Neural cell (in vitro differentiated cells): ENCODE results near the gene LGALS4.

DNA sequence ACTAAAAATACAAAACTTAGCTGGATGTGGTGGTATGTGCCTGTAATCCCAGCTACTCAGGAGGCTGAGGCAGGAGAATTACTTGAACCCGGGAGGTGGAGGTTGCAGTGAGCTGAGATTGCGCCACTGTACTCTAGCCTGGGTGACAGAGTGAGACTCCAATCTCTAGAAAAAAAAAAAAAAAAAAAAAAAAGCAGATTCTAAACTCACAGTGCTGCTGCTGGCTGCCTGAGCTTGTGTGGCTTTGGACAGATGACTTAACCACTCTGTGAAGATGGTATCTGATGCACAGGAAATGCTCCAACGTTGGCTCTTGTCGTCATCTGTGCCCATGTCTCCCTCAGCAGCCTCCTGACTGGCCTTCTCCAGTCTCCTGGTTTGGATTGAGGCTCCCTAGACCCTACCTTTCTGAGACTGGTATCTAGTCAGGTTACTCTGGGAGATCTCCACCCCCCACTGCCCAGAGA, 33.5 kb downstream of the ACTN4 start:
- RAMPAGE, long total RNA: no peak

- RAMPAGE, long total RNA: no peak
Observed at GRCh38 chr19:38682006-38682805, 34.8 kb downstream of the ACTN4 start.

- RAMPAGE, long total RNA: no peak
Observed at GRCh38 chr19:38684092-38684859, 36.8 kb downstream of the ACTN4 start.

- RAMPAGE, long total RNA: no peak
Observed at GRCh38 chr19:38685713-38686612, 38.5 kb downstream of the ACTN4 start.

DNA sequence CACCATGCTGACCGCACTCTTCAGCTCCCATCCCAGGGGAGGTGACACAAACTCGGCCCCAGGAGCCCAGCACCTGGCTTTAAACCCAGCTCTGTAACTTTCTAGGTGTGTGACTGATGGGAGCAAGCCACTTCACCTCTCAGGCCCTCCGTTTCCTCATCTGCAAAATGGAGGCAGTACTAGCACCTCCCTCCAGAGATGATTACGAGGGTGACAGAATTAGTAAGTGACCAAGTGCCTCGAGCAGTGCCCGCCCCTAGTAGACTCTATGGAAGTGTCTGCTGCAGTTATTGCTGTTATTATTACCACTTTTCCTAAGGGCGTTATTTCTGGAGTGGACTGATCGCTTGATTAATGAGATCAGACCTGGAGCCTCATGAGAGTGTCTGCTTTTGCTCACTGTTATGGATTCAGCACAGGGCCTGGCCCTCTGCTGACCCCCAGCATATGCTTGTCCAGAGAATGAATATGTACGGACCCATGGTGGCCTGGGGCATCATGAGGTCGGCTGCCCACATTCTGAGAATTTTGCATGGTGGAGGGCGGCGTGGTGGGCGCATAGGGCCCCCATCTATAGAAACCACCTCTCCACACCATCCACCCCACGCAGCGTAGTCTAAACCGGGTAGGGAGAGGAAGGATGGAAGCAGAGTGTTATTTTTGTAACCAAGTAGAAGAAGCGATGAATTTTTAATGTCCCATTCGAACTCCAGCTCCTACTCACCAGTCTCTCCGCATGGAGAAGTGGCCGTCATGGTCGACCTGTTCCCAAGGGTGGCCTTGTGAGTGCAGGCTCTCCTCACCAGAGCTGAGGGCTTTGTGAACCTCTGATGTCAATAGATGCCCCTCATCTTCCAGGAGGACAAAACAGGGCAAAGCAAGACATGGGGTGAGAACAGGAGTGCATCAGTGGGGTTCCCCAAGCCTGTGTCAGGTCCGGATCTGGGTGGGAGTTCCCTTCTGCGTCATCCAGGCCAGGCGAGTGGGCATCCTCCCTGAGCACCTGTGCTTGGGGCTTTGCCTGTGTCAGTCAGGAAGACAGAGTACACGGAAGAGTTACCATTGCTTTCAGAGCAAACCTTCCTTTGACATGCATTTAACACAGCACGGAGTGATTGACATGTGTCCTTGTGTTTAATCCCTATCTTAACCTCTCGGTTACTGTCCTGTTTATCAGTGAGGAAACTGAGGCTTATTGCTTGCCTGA, 48.0 kb downstream of the CAPN12 start:
- RAMPAGE, long total RNA: no peak

- RAMPAGE, long total RNA: no peak
Observed at GRCh38 chr19:38715532-38716011, 28.7 kb downstream of the CAPN12 start.

DNA sequence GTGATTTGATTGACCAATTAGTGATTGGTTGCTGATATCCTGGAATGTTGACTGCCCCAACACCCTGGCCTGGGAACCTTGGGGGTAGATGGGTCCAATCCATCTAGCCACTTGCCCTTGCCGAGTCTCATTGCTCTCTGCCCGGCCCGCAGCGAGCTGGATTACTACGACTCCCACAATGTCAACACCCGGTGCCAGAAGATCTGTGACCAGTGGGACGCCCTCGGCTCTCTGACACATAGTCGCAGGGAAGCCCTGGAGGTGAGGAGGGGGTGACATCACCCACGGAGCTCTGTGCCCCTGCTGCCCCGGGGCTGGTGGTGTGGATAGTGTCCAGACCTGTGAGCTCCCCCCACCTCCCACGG, 20.8 kb downstream of the CAPN12 start:
- RAMPAGE, long total RNA: no peak

DNA sequence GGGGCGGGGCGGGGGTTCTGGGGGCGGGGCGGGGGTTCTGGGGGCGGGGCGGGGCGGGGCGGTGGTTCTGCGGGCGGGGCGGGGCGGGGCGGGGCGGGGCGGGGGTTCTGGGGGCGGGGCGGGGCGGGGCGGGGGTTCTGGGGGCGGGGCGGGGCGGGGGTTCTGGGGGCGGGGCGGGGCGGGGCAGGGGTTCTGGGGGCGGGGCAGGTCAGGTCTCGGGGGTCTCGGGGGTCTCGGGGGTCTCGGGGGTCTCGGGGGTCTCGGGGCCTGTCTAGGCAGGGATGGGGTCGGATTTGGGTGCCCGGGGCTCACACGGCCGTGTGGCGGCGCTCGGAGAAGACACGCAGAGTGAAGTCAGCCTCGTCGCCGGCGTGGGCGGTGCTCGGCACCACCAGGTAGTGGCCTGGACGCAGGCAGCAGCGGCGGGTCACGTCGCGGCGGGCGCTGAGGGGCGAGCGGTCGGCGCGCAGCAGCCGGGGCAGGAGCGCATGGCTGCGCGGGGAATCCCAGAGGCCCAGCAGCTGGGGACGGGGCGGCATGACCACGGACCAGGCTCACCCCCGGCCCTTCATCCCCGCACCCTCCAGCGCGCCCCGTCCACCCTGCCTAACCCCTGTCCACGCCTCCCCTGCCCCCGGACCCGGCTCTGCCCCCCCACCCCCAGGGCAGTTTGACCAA, 8.3 kb downstream of the CAPN12 start:
- RAMPAGE, long total RNA: no peak

DNA sequence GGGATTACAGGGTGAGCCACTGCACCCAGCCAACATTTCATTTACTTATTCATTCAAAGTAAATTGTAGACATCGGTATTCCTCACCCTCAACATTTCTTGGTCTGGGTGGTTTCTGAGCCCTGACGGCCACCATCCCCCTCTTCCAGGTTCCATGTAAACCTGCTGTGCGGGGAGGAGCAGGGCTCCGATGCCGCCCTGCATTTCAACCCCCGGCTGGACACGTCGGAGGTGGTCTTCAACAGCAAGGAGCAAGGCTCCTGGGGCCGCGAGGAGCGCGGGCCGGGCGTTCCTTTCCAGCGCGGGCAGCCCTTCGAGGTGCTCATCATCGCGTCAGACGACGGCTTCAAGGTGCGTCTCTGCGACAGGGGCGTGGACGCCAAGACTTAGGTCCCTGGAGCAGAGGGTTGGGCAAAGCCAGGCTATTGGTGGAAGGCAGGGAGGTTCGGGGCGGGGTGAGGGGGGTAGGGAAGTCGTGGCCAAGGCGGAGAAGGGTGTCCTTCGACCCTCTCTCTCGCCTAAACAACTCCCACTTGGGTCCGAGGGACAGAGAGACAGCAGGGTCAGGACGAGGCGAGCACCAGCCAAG, 1.6 kb downstream of the LGALS7B start:
- RAMPAGE, long total RNA: no peak

DNA sequence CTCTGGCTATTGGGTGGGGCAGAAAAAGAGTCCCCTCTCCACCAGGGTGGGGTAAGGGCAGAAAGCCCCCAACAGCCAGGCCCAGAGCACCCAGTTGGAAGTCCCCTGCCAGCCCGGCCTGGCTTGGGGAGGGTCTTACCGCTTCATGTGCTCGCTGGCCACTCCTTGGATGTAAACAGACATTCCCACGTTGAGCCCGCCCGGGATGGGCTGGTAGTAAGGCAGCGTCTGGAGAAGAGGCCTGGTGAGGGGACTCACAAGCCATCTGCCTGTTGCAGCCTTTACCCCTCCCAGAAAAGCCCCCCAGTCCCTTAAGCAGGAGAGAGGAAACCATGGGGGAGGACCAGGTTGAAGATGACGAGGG, 471 bp downstream of the LGALS4 start:
- RAMPAGE, long total RNA: no peak

DNA sequence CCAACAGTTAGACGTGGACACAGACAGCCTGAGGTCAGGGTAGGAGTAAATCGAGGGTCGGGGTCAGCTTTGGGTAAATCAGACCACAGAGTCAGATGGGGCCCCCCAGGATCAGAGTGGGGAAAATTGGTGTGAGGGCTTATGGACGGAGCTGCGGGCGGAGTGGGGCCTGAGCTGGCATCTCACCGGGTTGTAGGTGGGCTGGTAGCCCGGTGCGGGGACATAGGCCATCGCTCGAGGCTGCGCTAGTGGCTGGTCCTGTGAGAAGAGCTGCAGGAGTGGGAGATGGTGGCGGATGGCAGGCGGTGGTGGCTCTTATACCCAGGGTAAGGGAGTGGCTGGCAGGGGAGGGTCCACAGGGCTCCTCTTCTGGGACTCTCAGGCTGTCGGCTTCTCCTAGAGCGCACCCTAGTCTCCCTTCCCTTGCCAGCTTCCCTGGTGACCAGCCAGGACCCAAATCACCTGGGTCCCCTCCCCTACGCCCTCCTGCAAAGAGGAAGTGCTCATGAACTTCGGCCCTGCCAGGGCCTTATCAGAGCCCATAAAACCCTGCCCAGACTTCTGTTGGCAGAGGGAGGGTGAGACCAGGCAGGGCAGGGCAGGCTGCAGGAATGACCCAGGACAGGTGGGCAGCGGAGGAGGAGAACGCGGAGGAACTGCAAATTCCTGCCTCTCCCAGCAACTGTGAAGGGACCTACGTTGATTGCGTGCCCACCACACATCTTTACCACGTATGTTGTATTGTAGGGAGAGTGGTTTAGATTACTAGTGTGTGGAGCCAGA, at the start of gene LGALS4:
LGALS4 (minus strand) TSS at position 290 of the 783 bp plus-strand sequence.
- RAMPAGE, long total RNA: no peak

DNA sequence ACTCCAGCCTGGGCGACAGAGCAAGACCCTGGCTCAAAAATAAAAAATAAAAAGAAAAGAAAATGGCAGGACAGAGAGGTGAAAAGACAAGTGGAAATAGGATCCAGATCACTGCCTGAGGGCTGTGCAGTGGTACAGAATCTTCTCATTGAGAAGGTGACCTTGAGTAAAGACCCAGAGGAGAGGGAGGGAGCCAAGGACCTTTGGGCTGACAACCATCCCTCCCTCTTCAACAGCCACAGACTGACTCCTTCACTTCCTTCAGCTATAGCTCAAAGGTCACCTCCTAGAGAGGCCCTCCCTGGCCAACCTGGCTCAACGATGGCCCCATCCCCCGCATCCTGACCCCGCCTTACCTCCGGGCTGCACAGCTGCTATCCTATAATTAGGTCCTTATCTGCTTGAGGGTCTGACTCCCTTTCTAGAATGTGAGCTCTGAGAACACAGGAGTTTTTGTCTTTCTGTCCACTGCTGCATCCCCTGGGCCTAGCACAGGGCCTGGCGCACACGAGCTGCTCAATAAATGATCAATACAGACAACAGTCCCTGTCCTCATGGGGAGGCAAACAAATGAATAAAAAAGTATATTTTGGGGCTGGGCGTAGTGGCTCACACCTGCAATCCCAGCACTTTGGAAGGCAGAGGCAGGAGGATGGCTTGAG, 6.5 kb upstream of the LGALS4 start:
- RAMPAGE, long total RNA: no peak

- RAMPAGE, long total RNA: no peak
Observed at GRCh38 chr19:38837487-38838250, 6.1 kb upstream of the ECH1 start.

GRCh38 chr19:38839246-38840558, 8.1 kb upstream of the ECH1 start:
- RAMPAGE, long total RNA: no peak

- RAMPAGE, long total RNA: no peak
Observed at GRCh38 chr19:38851697-38852214, 2.0 kb upstream of the HNRNPL start.

DNA sequence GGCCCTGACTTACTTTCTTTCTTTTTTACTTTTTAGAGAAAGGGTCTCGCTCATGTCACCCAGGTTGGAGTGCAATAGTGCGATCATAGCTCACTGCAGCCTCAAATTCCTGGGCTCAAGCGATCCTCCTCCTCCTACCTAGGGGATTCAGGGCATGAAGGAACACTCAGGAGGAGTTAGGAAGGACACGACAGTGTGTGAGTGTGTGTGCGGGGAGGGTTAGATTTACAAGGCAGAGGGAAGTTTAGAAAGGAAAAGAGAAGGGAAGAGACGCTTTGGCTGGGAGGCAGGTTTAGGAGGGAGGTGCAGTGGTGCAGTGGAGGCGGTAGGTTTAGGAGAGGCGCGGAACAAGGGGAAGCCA, 657 bp downstream of the SIRT2 start:
- RAMPAGE, long total RNA: no peak

DNA sequence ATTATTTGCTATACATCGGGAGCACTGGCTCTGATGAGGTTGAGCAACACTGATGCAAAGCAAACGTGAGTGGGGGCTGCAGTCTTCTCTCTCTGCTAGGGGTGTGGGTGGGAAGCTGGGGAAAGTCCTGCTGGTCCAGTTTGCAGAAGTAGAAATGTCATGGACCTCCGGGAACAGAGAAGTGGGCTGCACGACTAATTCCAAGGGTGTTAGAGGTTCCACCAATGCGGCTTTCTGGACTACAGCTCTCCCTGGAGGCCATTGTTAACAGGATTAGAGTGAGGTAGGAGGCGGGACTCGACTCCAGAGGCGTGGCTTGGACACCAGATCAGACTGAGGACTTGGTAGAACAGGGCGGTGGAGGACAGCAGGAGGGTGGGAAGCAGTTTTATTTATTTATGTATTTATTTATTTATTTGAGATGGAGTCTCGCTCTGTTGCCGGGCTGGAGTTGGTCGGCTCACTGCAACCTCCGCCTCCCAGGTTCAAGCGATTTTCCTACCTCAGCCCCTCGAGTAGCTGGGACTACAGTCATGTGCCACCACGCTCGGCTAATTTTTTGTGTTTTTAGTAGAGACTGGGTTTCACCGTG, 5.9 kb upstream of the FBXO27 start:
- RAMPAGE, long total RNA: no peak

- RAMPAGE, long total RNA: no peak
Observed at GRCh38 chr19:39123997-39124601, 1.5 kb upstream of the PAK4 start.

DNA sequence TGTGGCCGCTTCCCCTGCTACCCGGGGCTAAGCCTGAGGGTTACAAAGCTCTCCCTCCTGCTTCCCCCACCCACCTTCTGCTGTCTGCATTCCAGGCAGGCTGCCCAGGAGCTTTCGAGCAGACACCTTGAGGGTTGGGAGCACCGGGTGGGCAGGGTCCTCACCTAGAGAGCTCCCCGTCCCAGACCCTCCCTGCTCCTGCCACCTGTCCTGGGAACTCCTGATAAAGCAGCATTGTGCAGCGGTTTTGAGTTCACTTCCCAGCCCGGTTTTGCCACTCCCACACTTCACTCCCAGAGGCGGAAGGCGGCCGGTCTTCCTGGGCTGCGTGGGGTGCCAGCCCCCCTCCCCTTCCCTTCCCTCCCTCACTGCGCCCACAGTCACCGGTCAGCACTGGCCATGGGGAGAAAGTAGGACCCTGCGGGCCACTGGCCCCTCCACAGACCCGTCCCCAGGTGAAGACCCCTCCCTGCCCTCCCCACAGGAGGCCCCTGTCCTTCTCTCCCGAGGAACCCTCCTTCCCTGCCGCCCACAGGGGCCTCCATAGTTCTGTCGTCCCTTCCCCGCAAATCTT, 8.0 kb downstream of the PAK4 start:
- RAMPAGE, long total RNA: no peak

DNA sequence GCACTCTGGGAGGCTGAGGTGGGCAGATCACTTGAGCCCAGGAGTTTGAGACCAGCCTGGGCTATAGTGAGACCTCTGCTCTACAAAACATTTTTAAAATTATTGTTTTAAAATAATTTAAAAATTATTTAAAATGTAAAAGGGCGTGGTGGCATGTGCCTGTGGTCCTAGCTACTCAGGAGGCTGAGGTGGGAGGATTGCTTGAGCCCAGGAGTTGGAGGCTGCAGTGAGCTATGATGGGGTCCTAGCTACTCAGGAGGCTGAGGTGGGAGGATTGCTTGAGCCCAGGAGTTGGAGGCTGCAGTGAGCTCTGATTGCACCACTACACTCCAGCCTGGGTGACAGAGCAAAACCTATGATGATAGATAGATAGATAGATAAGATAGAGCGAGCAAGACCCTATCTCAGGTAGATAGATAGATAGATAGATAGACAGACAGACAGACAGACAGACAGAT, 18.1 kb downstream of the PAK4 start:
- RAMPAGE, long total RNA: no peak